Measurements from ENCODE around the genes HAUS2, TTBK2, EPB42 and TGM7.

GRCh38 chr15:41862710-41863379, 24.2 kb downstream of the PLA2G4B start:
- PRO-cap = no peak
- RRBS = no CpG with 5 or more reads among the region's 17 CpGs

- PRO-cap = no peak
- RRBS = no CpG with 5 or more reads among the region's 13 CpGs
Observed at GRCh38 chr15:41933639-41934538, 38.5 kb downstream of the EHD4 start.

DNA sequence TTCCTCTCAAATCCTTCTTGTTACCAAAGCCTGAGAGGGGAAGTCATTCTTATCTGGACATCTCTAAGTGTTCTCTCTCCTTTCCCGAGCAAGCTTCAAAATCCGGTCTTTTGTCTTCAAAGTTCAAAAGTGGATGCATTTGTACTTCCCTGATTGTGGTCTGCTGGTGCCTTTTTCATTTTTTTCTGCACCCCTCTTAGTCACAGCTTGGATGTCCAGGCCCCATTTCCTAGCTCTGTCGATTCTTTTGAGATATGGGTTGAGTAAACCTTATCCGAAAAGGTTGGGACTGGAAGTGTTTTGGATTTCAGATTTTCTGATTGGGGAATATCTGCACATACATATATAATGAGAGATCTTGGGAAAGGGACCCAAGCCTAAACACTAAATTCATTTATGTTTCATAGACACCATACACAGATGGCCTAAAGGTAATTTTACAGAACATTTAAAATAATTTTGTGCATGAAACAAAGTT, 34.7 kb downstream of the EHD4 start:
- PRO-cap = no peak
- RRBS = no CpG with 5 or more reads among the region's 4 CpGs

GRCh38 chr15:42141845-42142259, 14.6 kb downstream of the PLA2G4F start:
- PRO-cap = no peak
- RRBS = no CpG with 5 or more reads among the region's 11 CpGs

DNA sequence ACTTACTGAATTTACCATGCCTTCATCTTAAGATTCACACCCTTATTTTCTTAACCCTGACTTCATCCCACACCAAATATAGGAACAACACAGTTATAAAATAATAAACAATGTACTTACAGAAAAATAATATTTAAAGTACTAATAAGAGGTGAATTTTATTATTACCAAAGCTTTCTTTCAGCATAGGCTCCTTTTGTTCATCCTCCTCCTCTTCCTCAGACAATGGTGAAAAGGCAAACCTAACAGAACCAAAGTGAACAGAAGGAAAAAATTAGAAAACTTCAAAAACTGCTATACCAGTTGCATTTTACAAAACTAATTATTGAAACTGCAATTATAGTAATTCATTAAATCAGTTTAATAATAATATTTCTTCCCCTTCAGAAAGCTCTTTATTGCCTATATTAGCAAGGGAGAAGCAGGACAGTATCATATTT, 11.8 kb upstream of the VPS39 start:
- PRO-cap = no peak

DNA sequence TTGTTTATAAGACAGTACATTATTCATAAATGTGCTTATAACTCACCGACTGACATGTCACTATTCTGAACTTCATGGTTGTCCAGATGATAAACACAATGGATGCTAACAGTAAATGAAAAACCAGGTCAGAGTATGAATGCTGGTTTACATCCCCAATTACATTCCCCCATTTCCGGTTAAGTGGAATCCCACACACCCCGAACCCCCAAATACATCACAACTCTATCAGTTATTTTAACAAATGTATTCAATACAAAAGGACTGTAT, 19.5 kb upstream of the VPS39 start:
- PRO-cap = no peak
- RRBS = no CpG with 5 or more reads among the region's 3 CpGs

GRCh38 chr15:42279008-42279884, 6.0 kb upstream of the TMEM87A start:
- PRO-cap = no peak
- RRBS = no CpG with 5 or more reads among the region's 9 CpGs

- PRO-cap = no peak
- RRBS = no CpG with 5 or more reads among the region's 11 CpGs
Observed at GRCh38 chr15:42301805-42302335, 28.6 kb upstream of the TMEM87A start.

- PRO-cap = no peak
- RRBS = no CpG with 5 or more reads among the region's 2 CpGs
Observed at GRCh38 chr15:42395802-42396228, 36.5 kb downstream of the CAPN3 start.

DNA sequence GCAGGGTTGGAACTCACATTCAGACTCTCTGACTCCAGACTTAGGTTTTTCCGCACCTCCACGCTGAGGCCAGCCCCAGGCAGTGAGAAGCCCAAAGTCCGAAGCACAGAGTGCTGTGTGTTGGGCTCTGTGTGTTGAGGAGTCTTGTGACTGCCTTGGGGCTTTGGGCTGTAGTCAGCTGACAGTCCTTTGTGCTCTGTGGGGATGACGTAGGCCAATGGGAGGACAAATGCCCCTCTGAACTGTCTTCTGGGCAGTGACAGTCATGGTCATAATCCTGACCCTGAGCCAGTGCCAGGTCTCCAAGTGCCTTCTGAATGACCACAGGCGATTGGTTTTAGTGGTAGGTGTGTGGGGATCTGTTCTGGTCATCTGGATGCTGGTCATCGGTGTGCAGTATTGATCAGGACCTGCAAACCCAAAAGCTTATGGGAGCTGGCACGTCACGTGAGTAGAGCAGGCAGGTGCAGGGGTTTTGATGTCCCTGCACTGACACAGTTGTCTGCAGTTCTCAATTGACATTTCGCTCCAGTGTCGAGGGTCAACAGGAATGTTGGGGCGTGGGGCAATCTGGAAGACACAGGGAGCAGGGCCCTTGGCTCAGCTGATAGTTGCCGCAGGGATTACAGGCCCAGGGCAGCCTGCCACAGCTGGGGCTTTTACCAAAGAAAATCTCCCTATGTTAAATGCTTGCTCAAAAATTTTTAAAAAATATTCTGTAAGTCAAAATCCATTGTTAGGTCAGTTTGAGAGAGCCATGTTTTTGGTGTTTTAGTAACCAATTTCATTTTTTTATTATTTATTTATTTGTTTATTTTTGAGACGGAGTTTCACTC, 45.4 kb downstream of the CAPN3 start:
- PRO-cap = no peak
- RRBS = no CpG with 5 or more reads among the region's 13 CpGs

GRCh38 chr15:42508083-42508780, 12.8 kb downstream of the SNAP23 start:
- PRO-cap = no peak
- RRBS = no CpG with 5 or more reads among the region's 11 CpGs

- PRO-cap = bidirectional peak, plus-strand start at chr15:42548847, minus-strand start at chr15:42548753
- RRBS = 2% methylated on average over 18 of the region's 42 CpGs
Observed at GRCh38 chr15:42548679-42549189, at the start of gene HAUS2. TSS of gene HAUS2 (plus strand) at chr15:42548838.

- PRO-cap = no peak
- RRBS = no CpG with 5 or more reads among the region's 7 CpGs
Observed at GRCh38 chr15:42684998-42685800, 51.7 kb downstream of the CDAN1 start.

DNA sequence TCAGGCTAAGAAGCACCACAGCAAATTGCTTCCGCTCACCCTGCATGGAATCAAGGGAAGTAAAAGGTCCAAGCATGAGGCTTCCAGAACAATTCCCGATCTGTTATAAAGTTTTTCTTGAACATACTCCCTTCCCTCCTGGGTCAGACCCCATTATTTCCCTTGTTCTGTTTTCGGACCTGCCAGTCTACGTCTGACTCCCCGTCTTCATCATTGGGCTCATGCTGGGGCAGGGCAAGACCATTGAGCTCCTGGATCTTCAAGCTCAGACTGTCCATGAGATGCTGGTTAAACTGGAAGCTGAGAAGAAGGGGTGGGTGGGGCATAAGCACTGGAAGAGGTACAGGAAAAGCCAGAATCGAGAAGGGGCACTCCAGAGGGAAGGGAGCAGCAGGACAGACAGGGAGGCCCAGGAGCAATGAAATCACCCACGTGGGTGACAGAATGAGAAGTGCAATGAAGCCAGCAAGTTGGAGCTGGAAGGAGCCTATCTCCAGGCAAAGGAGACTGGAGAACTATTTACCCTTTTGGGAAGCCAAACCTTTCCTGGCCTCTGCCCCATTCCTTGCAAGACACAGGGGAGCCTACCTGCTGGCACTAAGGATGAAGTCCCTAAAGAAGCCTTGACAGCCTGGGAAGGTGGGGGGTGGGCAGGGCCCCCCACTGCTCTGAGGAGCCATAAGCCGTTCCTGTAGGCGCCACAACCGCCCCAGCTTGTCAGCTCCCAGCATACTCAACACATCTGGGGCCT, 5.7 kb downstream of the CDAN1 start:
- PRO-cap = no peak
- RRBS = no CpG with 5 or more reads among the region's 10 CpGs

DNA sequence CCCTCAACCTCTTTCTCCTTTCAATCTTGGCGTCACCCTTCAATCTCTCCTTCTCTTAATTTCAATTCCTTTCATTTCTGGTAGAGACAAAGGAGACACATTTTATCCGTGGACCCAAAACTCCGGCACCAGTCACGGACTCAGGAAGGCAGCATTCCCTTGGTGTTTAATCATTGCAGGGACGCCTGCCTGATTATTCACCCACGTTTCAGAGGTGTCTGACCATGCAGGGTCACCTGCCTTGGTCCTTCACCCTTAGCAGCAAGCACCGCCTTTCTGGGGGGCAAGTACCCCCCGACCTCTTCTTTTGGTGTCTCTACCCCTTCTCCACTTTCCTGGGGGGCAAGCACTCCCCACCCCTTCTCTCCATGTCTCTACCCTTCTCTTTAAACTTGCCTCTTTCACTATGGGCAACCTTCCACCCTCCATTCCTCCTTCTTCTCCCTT, 35.2 kb downstream of the TTBK2 start:
- PRO-cap = no peak
- RRBS = no CpG with 5 or more reads among the region's 8 CpGs

- PRO-cap = bidirectional peak, plus-strand start at chr15:42921141, minus-strand start at chr15:42920761
- RRBS = 0% methylated on average over 23 of the region's 76 CpGs
Observed at GRCh38 chr15:42920119-42920939, at the start of gene TTBK2. TSS of gene TTBK2 (minus strand) at chr15:42920778.

DNA sequence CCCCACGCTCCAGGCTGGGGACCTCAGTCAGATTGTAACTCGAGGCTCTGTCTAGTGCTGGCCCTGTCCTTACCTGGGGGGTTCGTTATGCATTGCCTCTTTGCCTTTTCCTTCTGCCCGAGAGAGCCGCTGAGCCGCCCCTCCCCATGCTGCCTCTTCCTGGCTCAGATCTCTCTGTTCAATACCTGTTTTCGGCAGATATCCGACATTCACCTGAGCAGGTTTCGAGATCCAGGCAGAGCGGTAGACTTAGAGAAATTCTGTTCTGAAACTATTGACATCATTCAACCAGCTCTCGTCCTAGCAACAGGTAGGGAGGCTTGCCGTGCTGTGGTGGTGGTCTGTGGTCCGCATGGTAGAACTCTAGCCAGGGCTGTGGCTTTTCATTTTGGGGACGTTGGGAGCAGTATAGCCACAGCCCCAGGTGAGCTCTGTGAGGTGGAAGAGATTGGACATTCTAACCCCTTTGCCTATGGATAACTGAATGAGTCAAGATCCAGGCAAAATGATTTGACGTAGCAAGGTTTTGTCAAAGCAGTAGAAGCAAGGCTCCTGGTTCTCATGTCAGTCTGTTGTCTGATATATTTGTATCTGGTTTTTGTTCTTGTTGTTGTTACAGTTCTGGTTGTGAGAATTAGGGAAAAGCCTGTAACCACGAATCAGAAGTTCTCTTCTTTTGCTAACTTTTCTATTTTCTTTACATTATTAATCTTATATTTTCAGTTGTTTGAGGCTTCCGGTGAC, 845 bp downstream of the TMEM62 start:
- PRO-cap = no peak
- RRBS = no CpG with 5 or more reads among the region's 17 CpGs

DNA sequence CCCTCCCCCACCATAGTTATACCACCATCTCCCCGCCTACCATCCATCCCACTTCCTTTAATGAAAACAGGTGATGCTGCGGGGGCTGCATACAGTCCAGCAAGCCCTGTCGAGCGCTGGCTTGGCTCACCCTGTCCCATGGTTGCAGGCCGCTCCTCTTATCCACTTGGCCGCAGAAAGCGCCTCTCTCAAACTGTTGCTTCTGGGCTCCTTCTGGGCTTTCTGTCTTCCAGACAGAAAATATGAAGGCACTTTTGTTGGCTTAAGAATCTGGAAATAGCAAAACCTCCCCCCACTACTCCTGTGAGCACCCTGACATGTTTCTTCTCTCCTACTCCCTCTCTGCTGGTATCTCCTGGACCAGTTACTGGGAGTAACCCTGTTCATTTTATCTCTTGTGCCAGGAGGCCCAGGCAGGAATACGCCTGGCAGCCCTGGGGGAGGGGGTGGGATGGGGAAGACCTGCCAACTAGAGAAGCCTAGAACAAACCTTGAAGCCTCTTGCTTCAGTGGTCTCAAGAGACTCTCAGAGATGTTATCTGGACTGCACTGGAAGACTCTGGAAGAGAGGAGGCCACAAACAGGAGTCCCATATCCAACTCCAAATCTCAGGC, at the start of gene EPB42:
Gene EPB42 (minus strand): TSS at position 333 of the 614 bp plus-strand sequence.
- PRO-cap = no peak
- RRBS = no CpG with 5 or more reads among the region's 8 CpGs

GRCh38 chr15:43301959-43302535, at the start of gene TGM7:
TSS of gene TGM7 (minus strand) at chr15:43302255.
- PRO-cap = no peak
- RRBS = no CpG with 5 or more reads among the region's 11 CpGs

- PRO-cap = no peak
- RRBS = no CpG with 5 or more reads among the region's 3 CpGs
Observed at GRCh38 chr15:43315859-43316556, 14.0 kb upstream of the TGM7 start.